Amniotic epithelial cell (primary cell): ENCODE measurements around the genes C11orf80 and RAD9A.

DNA sequence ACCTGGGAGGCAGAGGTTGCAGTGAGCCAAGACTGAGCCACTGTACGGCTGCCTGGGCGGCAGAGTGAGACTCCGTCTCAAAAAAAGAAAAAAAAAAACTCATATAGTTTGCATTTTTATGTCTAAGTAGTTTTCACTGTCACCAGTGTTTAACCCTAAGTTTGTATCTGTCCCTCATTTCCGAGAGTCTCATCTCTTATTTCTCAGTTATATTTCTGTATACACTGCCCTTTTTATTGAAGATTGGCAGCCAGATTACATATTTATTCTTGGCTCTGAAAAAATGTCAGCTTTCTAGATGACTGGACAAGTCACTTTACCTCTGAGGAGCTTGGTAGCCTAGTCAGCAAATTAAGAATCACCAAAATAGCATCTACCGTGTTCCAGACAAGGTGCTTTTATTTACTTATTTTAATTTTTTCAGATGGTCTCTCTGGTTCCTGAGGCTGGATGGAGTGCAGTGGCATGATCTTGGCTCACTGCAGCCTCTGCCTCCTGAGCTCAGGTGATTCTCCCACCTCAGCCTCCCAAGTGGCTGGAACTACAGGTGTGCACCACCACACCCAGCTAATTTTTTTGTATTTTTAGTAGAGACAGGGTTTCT is 5.6 kb upstream of the RBM4 start:
- RRBS: no CpG with 5 or more reads among the region's 5 CpGs

GRCh38 chr11:66686239-66686756 is 8.6 kb upstream of the RBM4B start:
- RRBS: 31% methylated on average over 3 of the region's 12 CpGs

DNA sequence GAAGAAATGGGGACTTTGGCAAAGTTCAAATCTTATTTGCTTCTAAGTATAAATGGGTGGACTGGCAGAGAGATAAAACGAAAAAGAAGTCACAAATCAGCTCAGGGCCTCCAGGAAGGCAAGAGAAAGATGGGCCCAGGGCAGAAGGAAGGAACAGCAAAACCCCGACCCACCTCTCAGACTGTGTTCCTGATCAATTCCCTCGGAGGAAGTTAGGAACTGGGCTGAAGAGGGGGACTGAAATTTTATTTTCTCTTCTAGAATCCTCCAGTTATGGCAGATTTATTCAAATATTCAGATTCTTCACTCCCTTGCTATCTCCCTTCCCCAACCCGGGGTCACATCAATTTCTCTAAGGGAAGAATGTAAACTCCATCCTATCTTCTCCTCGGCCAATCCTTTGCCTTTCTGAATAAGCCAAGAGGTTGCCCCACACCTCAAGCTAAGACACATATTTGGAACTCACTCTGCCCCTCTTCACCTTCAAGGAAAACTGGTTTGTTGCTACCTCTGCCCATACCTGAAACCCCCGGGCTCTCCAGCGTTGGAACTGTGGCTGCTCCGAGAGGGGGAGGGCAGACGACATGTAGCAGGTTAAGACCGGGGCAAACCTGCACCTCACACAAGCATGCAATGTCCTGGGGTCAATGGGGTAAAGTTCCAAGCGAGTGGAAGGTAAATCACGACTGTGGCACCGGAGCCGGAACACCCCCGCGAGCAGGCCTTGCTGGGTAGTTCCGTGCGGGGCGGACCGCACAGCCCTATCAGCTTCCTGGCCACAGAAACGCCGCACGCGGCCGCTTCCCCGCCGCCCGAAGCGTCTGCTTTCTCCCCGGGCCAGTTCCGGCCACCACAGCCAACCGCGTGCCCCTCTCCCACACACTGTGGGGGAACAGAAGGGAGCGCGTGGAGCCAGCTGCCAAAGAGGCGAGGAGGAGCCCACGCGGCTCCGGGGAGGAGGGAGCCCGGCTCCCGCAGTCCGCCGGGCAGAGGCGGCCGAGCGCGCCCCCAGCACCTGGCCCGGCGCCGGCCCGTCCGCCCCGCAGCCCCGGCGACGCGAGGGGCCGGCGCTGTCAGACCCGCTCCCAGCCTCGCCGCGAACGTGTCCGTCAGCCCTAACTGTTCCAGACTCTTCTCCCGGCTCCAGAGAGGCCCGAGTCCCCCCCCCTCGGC is 1.8 kb downstream of the SPTBN2 start:
- RRBS: 3% methylated on average over 24 of the region's 68 CpGs

- RRBS: 4% methylated on average over 15 of the region's 109 CpGs
Measured at GRCh38 chr11:66744545-66745645, at the start of gene C11orf80. C11orf80 (plus strand) TSS chr11:66744769.

DNA sequence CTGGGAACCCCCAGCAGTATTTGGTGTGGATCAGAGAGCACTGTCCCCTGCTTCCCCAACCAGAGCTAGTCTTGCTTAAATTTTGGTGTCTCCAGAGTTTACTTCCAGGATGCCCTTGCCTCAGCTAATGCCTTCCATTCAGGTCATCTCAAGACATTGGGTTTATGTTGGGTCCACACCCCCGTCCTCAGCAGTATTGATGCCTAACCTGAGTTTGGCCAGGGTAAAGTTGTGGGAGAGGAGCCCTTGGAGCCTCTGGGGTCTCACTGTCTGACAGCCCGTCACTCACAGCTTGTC is 1.3 kb downstream of the RCE1 start:
- RRBS: no CpG with 5 or more reads among the region's 2 CpGs

DNA sequence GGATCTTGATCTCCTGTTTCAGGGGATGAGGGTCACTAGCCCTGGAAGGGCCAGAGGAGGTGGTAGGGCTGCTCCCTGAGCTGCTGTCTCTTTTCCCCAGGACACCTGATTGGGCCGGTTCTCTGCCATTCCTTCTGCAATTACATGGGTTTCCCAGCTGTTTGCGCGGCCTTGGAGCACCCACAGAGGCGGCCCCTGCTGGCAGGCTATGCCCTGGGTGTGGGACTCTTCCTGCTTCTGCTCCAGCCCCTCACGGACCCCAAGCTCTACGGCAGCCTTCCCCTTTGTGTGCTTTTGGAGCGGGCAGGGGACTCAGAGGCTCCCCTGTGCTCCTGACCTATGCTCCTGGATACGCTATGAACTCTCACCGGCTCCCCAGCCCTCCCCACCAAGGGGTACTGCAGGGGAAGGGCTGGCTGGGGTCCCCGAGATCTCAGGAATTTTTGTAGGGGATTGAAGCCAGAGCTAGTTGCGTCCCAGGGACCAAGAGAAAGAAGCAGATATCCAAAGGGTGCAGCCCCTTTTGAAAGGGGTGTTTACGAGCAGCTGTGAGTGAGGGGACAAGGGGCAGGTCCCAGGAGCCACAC is 2.6 kb downstream of the RCE1 start:
- RRBS: no CpG with 5 or more reads among the region's 12 CpGs

- RRBS: no CpG with 5 or more reads among the region's 17 CpGs
Measured at GRCh38 chr11:66851569-66852212, 5.2 kb upstream of the LRFN4 start.

- RRBS: 81% methylated on average over 8 of the region's 31 CpGs
Measured at GRCh38 chr11:66866060-66866822, 9.4 kb downstream of the LRFN4 start.

- RRBS: no CpG with 5 or more reads among the region's 2 CpGs
Measured at GRCh38 chr11:66877562-66877989, 20.7 kb downstream of the LRFN4 start.

GRCh38 chr11:66953214-66953866 is 4.8 kb downstream of the PC start:
- RRBS: no CpG with 5 or more reads among the region's 10 CpGs

DNA sequence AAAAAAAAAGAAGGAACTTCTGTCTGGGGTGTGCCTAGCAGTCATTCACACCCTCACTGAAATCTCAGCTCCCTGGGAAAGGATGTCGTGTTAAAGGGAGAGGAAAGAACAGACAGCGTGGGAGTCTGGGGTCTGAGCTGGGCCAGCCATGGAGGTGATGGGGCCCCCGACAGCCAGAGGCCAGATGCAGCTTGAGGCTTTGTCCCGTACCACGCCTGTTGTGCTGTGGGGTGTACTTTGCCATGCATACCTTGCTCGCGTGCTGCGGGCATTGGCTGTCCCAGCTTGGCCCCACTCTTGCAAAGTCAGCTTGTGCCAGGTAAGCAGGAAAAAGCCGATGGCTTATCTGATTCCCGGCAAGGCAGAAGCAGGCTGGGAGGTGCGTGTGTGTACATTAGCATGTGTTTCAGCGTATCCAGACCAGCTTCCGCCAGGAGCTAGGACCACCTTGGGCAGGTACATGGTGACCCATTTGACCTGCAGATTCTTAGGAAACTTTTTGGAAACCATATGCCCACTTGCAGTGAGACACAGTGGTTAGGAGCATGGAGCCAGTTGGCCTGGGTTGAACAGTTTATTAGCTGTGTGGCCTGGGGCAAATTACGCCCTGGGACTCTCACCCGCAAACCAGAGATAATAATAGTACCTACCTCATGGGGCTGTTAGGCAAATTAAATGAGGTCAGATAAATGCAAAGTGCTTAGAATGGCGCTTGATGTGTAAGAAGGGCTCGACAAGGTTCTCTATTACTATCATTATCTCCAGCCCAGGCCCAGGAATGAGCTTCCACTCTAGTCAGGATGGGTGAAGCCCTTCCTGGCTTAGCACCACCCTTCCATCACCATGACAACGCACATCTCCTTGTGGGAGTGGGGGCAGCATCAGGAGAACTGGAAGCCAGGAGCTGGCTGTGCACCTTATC is 4.8 kb downstream of the SYT12 start:
- RRBS: no CpG with 5 or more reads among the region's 18 CpGs

DNA sequence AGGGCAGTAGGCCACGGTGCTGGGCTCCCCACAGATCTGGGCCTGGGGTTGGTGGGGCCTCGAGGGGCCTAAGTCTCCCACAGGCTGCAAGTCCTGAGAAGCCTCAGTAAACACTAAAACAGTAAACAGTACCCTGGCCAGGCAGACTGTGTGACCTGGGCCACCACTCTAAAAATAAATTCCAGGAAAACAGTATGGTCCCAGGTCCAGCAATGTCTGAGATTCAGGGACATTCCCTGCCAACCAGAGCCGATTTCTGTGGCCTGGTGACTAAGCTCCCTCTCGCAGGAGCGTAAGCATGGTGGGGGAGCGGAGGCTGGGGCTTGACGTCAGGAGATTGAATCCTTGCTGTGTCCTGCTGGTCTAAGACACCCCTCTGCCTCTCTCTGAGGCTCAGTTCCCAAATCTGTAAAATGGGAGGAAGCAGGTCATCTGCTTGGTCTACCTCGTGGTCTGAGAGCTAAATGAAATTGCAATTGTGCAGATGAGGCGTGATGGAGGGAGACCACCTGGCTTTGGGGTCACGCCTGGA is 2.1 kb upstream of the RHOD start:
- RRBS: no CpG with 5 or more reads among the region's 10 CpGs

DNA sequence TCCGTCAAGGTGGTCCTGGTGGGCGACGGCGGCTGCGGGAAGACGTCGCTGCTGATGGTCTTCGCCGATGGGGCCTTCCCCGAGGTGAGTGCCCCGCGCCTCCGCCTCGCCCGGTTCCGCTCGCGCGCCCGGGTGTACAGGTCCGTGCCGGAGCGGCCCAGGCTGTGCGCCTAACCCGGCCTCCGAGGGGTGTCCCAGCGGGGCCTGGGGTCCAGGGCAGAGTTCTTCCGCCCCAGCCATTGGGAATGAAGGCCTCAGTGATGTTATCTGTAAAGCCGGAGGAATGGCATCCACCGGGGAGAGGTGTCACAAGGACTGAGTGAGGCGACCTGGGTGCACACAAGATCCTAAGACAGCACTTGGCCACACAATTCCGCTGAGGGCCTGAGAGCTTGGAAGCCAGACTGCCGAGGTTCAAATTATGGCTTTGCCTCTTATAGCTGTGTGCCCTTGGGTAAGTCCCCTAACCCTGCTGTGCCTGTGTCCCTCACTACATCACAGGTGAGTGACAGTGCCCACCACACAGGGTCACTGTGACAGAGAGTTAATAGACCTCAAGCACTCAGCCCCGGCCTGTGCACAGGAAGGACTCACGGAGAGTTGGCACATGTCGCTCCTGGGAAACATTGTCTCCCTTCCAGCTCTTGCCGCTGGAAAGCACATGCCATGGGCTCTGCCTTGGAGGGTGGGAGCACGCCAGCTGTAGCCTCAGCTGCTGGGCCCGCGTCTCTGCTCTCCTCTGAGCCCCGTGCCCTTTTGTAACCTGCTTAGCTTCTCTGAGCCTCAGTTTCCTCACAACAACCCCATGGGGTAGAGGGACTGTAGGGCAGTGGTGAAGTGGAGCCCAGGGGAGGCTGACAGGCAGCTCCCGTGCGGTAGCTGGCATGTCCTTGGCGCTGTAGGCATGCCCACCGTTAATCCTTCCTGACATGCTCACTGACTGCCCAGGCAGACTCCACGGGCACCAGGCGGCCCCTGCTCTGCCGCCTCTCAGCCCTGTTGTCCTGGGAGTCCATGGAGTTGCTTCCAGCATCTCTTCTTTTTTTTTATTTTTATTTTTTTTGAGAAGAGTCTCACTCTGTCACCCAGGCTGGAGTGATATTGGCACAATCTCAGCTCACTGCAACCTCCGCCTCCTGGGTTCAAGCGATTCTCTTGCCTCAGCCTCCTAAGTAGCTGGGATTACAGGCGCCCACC is 702 bp downstream of the RHOD start:
- RRBS: no CpG with 5 or more reads among the region's 51 CpGs

DNA sequence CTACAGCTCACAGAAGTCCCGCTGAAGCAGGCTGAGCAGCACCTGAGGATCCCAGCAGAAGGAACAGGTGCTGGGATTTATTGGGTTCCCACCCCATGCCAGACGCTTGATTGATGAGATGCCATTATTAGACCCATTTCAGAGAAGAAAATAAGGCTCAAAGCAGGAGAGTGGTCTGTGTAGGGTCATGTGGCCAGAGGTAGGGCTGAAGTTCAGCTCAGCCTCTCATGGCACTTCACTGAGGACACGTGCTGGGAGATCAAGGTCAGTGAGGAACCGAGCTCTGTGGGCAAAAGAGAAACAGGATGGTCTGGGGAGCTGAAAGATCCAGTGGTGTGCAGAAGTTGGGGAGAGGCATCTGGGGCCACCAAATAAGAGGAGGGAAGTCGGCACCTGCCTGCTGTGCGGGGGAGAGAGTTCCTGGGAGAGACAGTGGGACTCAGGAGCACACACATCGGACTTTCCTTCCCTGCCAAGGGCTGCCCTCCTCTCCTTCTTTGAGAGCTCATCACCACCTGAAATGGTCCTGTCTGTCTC is 19.6 kb downstream of the RHOD start:
- RRBS: no CpG with 5 or more reads among the region's 7 CpGs

DNA sequence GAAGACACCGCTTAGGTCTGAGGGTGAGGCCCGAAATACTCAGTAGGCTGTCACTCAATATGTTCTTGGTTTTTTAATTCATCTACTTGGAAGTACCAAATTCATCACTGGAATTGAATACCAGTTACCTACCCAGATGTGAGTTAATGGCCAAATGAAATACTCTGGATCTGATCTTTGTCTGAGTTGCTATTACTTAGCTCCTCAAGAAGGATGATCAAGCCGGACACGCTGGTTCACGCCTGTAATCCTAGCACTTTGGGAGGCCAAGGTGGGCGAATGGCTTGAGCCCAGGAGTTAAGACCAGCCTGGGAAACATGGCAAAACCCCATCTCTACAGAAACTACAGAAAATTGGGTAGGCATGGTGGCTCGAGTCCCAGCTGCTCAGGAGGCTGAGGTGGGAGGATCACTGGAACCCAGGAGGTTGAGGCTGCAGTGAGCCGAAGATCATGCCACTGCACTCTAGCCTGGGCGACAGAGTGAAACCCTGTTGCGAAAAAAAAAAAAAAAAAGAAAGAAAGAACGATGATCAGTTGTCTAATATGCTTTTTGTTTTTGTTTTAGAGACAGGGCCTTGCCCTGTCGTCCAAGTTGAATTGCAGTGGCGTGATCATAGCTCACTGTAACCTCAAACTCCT is 38.0 kb upstream of the GRK2 start:
- RRBS: no CpG with 5 or more reads among the region's 13 CpGs

DNA sequence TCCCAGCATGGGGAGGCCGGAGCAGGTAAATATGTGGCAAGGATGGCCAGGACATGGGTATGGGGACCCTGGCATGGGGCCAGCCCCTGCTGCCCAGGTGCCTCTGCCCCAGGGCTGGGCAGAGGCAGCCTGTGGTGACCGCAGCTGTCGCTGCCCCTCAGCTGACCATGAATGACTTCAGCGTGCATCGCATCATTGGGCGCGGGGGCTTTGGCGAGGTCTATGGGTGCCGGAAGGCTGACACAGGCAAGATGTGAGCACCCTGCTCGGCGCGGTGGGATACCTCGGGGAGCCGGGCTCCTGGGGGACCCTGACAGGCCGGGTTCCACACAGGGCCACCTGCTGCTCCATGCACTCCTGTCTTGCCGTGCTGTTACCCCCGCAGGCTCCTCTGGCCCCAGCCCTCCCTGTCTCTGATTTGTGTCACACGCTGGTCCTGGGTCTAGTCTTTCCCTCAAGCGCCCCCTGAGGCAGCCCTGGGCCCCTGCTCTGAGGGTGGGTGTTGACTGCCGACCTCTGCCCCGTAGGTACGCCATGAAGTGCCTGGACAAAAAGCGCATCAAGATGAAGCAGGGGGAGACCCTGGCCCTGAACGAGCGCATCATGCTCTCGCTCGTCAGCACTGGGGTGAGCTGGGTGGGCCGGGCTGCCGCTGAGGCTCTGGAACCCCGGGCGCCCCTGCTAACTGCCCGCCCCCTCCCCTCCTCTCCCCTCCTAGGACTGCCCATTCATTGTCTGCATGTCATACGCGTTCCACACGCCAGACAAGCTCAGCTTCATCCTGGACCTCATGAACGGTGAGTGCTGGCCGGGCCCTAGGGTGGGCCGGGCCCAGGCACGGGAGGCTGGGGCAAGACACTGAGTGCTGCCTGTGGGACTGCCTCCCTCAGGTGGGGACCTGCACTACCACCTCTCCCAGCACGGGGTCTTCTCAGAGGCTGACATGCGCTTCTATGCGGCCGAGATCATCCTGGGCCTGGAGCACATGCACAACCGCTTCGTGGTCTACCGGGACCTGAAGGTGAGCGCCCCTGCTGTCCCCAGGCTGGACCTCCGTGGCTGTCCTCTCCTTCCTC is 7.8 kb upstream of the ANKRD13D start:
- RRBS: 89% methylated on average over 9 of the region's 48 CpGs

- RRBS: no CpG with 5 or more reads among the region's 15 CpGs
Measured at GRCh38 chr11:67306808-67307330, 3.5 kb downstream of the SSH3 start.

GRCh38 chr11:67349014-67349434 is 4.3 kb downstream of the POLD4 start:
- RRBS: no CpG with 5 or more reads among the region's 5 CpGs

GRCh38 chr11:67356736-67357839 is 3.7 kb upstream of the POLD4 start:
- RRBS: no CpG with 5 or more reads among the region's 7 CpGs

DNA sequence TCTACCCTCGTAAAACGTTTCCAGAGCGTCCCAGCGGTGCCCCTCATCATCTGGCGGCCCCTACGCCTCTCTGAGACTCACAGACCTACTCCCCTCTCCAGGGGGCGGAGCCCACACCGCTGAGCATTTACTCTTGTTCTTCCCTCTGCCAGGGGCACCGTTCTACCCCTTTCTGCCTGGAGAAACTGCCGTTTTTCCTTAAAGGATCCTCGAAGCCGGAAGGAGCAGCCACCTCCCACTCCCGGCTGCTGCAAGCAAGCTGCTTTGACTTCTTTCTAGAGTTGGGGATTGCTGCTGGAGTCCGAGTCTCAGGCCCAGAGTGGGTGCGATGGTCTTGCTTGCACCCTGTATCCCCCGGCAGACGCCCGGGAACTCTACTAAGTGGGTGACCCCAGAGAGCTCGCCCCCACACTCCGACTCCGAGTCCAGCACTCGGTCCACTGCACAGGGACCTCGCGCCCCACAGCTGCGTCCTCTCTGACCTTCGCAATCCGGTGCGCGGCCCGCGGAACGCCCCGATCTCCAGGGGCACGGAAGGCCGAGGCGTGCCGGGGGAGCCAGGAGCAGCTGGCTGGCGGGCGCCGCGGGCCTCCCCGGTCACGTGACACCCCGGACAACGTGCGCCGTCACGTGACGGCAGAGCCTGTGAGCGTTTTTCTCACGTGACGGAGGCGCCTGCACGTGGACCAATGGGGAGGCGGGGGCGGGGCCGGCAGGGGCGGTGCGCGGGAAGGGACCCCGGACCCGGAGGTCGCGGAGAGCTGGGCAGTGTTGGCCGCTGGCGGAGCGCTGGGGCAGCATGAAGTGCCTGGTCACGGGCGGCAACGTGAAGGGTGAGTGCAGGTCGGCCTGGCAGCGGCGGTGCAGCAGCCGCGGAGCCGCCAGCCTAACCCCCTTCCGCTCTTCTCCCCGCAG is at the start of gene RAD9A:
RAD9A (plus strand) TSS at position 741 of the 915 bp plus-strand sequence.
- RRBS: 2% methylated on average over 16 of the region's 78 CpGs